Pulmonary lymph node (tissue), 1 donor: ENCODE results near the genes MAP1LC3C, PLD5 and EFCAB2.

DNA sequence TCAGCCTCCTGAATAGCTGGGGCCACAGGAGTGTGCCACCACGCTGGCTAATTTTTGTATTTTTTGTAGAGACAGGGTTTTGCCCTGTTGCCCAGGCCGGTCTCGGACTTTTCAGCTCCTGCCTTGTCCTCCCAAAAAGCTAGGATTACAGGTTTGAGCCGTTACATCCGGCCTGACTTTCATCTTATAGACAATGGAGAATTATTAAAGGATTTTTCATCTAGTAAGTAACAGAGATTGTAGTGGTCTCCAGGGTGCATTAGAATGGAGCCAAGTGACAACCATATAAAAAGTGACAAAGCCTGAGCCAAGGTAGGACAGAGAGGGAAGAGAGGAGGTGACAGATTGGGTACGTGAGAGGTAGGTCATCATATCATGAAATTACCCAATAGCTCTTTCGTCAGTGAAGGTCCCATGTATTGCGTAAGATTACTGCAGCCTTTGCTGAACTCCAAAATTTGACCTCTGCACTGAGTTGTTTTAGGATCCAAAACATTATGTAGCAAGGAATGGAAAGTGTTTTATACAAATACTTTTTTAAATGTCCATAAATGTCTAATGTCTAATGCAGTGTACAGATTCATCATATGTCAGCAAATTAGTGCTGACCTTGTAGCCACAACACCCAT lies 37.7 kb upstream of the GREM2 start:
- PRO-cap, result no peak

DNA sequence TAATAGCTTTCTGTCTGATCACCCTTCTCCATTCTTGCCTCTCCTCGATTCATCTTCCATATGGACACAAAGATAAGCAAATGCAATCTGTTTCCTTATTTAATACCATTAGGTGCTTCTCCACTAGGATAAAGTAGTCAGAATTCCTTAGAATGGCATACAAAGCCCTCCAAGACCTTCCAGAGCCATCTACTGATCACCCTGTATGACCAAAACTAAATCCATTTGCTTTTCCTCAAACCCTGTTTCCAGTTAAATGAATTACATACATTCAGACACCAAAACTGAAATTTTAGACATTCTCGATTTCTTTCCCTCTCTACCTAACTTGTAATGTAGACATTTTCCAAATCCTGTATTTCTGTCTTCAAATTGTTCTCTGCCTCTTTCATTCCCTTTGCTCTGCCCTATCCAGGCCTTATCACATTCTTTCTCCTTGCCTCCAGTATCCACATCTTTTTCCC lies 16.8 kb downstream of the CHML start:
- PRO-cap, result no peak

DNA sequence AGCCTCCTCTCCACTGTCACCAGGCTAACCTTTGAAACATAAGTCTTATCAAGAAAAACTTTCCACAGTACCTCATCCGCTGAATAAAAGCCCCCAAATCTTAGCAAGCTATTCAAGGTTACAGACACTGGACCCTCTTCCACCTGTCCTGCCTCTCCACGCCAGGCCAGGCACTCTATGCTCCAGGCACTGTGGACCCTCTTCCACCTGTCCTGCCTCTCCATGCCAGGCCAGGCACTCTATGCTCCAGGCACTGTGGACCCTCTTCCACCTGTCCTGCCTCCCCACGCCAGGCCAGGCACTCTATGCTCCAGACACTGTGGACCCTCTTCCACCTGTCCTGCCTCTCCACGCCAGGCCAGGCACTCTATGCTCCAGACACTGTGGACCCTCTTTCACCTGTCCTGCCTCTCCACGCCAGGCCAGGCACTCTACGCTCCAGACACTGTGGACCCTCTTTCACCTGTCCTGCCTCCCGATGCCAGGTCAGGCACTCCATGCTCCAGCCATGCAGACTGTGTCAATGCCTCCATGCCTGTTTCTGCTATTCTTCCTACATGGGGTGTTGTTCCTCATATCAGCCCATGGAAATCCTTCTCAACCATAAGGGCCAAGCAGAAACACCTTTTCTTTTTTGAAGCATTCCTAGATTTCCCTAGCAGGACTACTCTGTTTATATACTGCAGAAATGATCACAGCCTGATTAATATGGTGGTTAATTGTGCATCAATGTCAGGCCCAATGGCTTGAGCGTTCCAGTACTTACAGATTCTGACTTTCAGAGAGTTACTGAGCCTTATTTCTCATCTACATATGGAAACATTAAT lies 16.1 kb downstream of the CHML start:
- PRO-cap, result no peak

GRCh38 chr1:241748958-241749601 lies 97.0 kb downstream of the WDR64 start:
- PRO-cap, result no peak

GRCh38 chr1:241998921-241999578 lies at the start of gene MAP1LC3C:
MAP1LC3C (minus strand) TSS chr1:241999098.
- PRO-cap, result no peak

GRCh38 chr1:242523857-242525073 lies at the start of gene PLD5:
PLD5 (minus strand) TSS chr1:242524697.
- PRO-cap, result bidirectional peak, plus-strand start at chr1:242524788, minus-strand start at chr1:242524694

GRCh38 chr1:243231762-243232451 lies 23.2 kb downstream of the CEP170 start:
- PRO-cap, result no peak

- PRO-cap, result no peak
Measured at GRCh38 chr1:243267721-243268365, 12.0 kb downstream of the SDCCAG8 start.

DNA sequence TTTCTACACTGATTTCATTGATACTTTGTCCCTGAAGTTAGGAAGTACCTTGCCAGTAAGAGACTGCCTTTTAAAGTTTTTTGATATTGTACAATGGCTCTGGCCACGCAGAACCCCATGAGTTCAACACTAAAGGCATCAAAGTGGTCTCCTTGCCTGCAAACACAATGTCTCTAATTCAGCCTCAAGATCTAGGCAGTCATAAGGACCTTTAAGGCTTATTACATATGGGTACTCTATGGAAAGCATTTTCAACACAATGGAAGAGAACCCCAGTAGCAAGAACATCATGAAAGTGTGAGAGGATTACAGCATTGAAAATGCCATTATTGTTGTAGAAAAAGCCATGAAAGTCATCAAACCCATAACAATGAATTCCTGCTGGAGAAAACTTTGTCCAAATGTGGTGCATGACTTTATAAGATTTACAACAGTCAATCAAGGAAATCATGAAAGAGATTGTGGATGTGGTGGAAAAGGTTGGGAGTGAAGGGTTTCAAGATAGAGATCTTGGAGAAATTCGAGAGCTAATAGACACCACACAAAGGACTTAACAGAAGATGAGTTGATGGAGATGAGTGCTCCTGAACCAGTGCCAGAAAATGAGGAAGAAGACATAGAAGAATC lies 46.9 kb downstream of the SDCCAG8 start:
- PRO-cap, result no peak

DNA sequence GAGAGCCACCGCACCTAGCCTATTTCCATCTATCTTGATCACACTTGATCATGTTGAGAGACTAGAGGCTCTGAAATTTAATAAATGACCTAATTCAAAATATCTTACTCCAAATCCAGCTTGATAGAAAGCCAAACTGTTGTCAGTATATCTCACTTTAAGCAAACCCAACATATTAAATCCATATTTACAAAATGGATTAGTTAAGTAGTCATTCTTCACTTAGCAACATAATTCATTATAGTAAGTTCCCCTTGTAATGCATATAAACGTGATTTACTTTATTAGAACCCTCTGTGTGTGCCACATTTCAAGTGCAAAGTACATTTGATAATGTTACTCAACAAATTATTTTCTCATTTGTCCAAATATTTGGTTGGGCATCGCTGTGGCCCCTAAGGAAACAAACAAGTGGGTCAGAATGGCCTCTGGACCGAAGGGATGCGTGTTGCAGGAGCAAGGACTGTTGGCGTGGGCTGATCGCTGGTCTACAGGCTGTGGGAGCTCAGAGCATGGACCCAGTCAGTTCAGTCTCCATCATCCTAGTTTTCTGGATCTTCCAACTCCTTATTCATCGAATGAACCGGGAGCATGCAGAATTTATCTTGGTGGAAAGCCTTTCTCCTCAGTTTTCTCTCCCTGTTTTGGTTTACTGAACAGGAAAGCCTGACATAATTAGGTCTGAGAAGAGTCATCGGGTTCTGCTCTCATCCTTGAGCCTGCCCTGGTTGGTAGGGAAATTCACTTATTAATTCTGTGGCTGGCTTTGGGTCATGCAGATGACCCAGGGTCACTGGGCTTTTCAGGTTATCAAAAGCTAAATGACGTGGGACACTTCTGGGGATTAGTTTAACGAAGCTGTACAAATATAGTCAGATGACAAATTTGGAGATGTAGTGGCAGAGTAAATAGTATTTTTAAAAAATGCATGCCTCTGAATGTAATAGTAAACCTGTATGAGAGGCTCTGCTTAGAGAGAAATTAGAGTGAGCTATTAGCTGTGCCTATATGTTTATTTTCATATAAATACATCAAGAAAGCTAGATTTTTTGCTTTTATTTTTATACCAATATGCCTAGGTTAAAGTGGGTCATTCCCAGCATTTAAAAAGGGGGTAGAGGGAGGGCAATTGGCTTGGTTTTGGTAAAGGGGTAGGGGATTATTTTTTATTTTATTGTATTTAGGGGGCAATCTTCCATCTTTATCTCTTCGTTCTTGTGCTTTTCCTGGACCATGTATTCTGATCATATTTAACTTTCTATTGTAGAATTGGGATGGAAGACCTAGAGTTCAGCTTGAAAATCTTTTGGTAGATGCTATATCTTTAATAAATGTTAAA lies 200.2 kb downstream of the SDCCAG8 start:
- PRO-cap, result no peak

GRCh38 chr1:243470368-243470870 lies 214.6 kb downstream of the SDCCAG8 start:
- PRO-cap, result no peak

- PRO-cap, result no peak
Measured at GRCh38 chr1:243499066-243499598, 243.3 kb downstream of the SDCCAG8 start.

DNA sequence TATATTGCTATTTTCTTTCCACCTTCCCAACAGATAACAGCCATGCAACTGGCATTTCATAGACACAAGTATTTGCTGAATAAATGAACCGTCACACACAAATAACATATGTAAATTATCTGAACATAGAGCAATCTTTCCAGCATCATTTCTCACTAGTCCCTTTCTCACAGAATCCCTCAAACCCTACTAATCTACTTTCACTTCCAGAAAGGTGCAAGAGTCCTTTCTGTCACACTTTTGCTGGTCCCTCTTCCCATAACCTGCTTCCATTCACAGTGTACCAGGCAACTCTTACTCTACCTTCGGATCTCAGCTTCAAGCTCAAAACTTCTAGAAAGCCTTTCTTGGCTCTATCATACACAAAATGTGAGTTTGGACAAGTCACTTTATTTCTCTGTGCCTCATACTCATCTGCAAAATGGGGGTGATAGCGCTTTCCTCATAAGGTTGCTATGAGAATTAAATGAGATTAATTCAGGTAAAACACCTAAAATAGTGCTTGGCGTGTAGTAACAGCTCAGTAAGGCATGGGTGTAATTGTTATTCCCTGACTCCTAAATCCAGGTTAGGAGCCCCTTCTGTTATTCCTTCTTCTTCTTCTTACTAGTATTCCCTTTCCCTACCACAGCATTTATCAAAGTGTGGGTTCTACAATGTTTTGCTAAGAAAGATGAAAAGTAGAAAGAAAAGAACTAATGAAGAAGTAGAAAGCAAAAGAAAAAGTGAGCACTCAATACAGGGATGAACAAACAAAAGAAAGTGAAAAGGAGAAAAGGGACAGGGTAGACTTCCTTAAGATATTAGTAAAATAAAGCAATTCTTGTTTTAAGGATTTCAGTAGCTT lies 113.0 kb downstream of the AKT3 start:
- PRO-cap, result no peak

DNA sequence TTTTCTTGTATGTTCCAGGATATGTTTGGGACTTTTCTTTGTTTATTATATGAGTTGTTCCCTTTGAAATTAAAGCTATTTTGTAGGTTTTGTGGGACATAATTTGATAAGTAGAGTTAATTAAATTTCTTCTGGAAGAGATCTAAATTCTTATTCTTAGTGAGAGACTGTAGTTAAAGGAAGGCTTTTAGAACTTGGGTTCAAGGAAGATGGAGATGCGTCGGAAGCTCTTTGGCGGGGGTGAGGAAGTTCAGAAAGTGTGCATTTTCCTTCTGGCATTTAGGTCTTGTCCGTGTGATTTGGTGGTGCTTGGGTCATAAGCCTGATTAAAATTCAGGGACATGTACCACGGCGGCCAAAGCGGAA lies 2.2 kb downstream of the ZBTB18 start:
- PRO-cap, result no peak

GRCh38 chr1:244067843-244068374 lies 16.8 kb downstream of the ZBTB18 start:
- PRO-cap, result no peak

DNA sequence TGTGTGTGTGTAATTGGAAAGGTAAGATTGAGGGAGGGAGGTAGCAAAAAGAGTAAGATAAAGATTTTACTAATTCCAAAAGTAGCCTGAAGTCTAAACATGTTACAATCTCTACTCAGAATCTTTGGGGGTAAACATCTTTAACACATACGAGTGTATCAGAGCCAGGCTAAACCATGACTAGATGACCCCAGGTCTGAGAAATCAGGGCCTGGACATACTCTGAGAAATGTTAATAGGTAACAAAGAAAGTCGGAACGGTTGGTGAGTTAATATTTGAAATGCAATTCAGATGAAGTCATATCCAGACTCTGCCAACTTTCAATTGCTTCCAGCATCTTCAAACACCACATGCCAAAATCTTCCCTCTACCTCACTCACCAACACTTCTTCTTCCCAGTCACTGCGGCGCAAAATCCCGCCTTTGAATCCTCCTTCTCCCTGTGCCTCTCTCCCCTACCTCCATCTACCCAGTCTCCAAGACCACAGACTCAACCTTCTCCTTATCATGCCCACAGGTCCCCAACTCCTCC lies 41.1 kb downstream of the ZBTB18 start:
- PRO-cap, result no peak

- PRO-cap, result no peak
Measured at GRCh38 chr1:244303947-244304572, 48.4 kb upstream of the C1orf100 start.

DNA sequence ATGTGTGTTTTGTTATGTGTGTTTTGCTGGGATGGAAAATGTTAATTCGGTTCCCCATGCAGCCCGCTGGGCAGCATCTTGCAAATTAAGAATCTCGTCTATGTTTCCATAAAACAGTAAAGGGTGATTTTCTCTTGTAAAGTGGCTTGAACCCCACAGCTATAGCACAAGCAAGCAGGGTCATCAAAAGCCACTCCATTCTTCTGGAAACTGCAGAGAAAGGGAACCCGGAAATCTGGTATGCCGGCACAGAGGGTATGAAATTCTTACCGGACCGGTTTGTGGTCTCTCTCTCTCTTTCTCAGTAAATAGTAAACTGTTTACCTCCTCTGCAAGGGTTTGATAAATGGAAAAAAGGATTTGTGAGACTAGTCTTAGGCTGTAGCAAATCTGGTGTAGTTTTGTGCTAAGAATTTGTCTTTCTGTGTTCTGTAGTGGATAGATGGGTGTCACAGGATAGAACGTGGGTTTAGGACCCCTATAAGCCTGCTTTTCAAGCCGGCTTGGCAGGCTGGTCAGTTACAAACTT lies 2.7 kb upstream of the ADSS2 start:
- PRO-cap, result no peak

GRCh38 chr1:244851070-244852155 lies 12.9 kb downstream of the HNRNPU start:
- PRO-cap, result no peak

- PRO-cap, result unidirectional peak, plus-strand start at chr1:244969626; unidirectional peak, plus-strand start at chr1:244969698; unidirectional peak, plus-strand start at chr1:244969817; bidirectional peak, plus-strand start at chr1:244970020, minus-strand start at chr1:244969963
Measured at GRCh38 chr1:244969570-244970272, at the start of gene EFCAB2. EFCAB2 (plus strand) TSS chr1:244969682.